Mesenchymal stem cell of adipose (primary cell): ENCODE results near the gene CLEC2B.

DNA sequence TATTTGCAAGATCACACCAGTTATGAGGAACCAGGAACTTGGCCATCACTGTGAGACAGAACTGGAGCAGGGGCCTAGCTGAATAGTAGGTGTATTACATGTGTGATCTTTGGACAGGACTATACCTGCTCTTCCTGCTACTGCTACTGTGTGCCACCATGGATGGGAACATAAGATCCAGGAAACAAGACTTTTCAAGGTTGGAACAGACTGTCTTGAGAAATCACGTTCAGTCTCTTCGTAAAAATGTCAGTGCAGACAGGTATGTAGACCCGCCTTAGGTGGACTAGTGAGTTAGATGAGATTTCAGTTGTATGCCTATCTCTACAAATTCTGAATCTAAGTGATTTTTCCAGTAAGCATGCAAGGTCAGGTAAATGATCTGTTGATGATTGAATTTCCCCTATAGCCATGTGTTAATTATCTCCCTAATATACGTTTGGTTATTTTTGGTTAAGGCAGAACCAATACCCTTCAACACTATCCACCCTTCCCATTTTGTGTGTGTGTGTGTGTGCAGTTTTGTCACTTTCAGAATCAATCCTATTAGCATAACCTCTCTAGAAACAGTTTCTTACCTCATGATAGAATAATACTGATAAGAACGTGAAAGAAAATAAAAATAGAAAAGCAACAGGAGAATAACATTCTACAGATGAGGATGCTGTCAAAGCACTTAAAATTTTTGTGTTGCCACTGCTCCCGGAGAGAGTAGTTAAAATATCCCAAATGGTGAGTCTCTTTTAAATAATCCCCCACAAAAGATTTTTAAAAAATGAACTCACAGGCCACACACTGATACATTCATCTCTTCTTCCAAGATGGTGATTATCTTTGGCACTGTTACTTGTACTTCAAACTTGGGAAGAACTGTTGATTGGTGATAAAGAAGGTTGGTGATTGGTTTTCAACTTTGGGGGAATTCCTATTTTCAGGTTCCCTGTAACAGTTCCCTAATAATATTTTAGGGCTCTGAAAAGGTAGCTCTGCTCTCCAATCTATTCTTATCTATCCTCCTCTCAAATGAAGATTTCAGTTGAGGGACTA lies 6.9 kb downstream of the A2M start:
- CAGE, long polyA plus RNA, result no peak

DNA sequence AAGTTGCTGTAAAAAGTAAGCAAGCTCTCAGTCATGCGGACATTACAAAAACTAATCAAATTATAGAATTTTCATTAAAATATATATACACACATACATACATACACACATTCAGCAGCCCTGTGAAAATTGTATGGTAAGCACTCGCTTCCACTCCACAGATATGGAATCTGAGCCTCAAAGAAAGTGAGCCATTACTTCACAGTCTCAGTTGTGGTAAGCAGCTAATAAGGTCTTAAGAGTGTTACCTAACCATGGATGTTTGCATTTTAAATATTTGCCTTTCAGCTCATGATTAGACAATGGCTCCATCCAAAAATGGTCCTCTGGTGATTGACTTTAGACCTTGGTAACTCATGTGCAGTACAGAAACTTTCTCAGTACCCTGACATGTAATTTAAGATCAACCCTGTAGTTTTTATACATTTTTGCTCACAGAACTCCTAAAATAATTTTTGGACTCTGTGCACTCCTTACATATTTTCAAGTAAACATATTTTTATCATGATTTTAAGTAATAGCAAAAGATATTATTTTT lies 1.8 kb downstream of the A2M start:
- CAGE, long polyA plus RNA, result no peak

DNA sequence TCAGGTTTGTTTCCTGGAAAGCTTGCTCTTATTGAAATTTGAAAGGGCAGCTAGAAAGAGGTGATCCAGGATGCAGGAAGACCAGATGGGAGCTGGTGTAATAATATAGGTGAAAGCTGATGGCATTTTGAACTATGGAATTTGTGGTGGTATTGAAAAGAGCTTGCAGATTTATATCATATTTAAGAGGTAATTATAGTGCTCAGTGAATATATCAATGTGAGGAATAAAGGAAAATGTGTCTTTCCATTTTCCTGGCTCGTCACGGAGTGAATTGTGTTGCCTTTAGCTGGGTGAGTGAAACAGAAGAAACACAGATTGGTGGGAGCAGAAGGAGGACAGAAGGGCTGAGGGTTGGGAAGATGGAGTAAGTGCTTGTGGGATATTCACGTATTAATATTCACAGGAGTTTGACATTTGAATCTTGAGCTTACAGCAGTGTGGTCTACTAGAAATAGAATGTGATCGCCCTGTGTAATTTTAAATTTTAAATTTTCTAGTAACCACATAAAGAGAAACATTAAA lies 1.6 kb upstream of the A2M start:
- CAGE, long polyA plus RNA, result no peak

- CAGE, long polyA plus RNA, result no peak
Observed at GRCh38 chr12:9220976-9221458, 12.8 kb upstream of the PZP start.

GRCh38 chr12:9435486-9436137 lies 172.1 kb downstream of the KLRB1 start:
- CAGE, long polyA plus RNA, result no peak

GRCh38 chr12:9651251-9652028 lies 18.1 kb upstream of the CLEC2D start:
- CAGE, long polyA plus RNA, result no peak

DNA sequence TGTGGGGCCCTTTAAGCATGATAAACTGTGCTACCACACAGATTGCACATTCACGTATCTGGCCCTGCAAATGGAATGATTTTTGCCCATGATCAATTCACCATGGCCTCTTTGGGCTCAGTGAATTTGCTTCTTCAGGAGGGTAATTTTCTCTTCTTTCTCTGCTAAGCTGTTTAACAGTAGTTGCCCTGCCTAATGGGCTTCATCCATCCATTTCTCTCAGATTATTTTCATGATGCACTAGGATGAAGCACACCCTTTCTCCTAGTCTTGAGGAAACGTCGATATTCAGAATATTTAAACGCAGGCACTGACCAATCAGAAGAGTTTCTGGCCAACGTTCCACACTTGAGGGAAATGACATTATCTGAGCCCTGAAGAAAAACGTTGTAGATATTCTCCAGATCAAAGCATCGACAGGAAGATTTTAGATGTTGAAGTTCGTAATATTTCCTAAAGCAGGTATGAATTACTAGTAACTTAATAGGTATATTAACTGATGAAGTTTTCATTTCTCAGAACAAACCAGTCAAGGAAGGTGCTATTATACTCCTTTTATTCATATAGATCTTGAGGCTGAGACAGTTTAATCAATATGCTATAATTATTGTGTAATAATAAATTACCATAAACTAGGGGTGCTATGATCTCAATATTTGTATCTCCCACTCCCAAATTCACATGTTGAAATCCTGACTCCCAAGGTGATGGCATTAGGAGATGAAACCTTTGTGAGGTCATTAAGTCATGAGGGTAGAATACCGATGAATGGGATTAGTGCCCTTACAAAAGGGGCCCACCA lies 5.1 kb upstream of the CLEC2D start:
- CAGE, long polyA plus RNA, result no peak

DNA sequence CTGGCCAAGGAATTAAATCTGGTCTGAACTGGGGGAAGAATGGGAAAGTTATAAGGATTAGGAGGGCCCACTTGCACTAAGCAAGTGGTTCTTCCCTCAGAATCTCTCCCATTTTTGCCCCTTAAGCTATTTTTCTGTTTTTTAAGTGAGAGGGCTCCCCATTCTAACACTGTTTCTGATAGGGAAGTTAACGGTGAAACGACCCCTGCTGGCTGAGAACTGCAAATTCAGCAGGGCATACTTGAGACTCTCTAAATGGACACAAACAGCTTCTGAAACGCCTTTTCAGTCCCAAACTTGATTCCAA lies 38.6 kb downstream of the CLEC2D start:
- CAGE, long polyA plus RNA, result no peak

- CAGE, long polyA plus RNA, result no peak
Observed at GRCh38 chr12:9721372-9722154, 39.1 kb downstream of the CD69 start.

- CAGE, long polyA plus RNA, result no peak
Observed at GRCh38 chr12:9736787-9737211, 23.9 kb downstream of the CD69 start.

DNA sequence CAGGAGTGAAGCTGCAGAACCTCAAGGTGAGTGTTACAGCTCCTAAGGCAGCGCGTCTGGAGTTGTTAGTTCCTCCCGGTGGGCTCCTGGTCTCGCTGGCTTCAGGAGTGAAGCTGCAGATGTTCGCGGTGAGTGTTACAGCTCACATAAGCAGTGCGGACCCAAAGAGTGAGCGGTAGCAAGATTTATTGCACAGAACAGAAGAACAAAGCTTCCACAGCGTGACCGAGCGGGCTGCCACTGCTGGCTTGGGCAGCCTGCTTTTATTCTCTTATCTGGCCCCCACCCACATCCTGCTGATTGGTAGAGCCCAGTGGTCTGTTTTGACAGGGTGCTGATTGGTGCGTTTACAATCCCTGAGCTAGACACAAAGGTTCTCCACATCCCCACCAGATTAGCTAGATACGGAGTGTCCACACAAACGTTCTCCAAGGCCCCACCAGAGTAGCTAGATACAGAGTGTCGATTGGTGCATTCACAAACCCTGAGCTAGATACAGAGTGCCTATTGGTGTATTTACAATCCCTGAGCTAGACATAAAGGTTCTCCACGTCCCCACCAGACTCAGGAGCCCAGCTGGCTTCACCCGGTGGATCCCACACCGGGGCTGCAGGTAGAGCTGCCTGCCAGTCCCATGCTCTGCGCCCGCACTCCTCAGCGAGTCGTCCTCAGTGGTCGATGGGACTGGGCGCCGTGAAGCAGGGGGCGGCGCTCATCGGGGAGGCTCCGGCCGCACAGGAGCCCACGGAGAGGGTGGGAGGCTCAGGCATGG lies 21.6 kb downstream of the CD69 start:
- CAGE, long polyA plus RNA, result no peak

DNA sequence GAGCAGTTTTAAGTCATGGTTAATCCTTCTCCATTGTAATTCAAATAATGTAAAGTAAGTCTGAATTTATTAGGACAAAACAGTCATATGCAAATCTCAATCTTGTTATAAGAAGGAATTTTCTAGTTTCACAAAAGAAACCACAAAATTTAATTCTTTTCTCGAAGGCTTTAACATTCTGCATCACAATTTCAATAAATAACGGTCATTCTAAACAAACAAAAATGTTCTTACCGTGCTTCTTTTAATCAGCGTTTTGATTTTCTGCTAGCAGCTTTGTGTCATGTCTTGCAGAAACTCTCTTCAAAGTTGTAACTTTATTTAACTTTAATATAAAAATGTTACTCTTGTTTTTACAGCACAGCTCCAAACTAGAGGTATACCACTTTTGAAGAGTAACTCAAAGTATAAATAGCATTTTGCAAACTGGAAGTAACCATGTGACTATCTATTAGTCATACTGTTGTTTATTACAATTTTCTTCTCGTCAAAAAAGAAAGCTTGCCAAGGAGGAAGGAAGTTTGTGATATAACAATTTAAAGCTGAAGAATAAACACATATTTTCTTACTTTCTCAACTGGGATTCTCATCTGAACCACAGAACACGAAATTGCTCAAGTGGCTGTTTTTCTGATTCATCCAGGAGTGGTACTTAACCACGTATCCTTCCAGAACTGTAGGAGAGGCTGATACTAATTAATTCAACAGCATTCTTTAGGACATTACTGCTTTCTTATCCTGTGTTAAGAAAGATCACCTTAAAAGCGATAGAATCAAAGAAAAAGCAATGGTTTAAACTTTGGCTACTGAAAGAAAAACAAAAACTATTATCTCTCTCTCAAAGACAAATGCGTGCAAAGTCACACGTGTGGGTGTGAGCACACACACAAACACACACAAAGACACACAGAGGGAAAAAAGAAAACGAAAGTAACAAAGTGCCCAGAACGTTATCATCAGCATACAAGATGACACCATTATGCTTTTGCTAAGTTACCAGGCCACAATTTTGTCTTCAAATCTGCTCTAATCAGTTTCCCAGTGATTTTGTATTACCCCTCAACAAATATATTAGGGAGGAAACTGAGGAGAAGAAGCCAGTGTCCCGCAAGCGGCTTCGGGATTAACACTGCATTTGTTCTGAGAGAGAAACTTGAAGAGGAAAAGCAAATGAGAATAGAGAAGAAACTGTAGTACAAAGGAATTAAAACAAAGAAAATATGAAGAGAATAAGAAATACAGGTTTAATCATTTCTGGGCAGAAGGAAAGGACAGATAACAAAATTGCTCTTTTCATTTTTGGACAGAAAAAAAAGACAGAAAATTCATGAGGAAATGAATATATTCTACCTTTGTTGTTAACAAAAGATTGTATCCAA lies at the start of gene CLEC2B:
CLEC2B (minus strand) TSS at position 384 of the 1,379 bp plus-strand sequence.
- CAGE, long polyA plus RNA, result no peak

DNA sequence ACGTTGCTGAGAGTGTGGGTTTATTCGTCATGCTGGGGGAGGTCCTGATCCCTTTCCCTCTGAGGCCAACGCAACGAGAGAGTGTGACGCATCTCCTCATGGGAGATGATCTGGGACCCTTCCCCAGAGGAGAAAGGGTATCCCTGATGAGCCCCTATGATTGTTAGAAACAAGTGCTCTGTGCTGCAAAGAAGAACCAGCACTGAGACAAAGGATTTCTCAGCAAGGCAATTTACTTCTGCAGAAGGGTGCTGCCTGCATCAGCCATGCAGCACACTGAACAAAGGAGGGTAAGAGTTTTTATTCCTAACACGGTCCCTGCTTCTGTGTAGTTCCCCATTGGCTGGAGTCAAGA lies 21.4 kb downstream of the CLEC2A start:
- CAGE, long polyA plus RNA, result no peak

DNA sequence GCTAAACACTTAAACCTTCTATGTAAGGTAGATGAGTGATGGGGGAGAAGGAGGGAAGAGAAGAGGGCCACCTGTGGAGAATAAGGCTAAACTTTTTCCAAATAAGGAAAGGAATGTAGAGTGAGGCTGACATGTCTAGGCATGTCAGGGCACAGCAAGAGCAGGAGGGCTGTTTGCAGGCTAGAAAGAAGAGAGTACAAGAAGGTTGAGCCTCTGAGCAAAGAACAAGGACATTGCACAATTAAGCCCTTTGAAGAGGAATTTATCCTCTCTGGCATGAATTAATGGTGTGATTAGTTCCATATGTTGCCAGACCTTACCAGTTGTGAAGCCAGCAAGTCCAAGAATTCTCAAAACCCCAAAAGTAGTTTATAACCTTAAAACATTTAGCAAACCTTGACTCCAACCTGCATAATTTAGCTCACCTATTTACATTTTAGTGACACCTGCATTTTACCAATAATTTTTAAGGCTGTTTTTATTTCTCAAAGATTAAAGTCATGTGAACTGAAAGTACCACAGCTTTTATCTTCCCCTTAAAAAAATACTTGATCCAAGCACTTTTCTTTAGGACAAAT lies 20.9 kb downstream of the CLEC2A start:
- CAGE, long polyA plus RNA, result no peak

DNA sequence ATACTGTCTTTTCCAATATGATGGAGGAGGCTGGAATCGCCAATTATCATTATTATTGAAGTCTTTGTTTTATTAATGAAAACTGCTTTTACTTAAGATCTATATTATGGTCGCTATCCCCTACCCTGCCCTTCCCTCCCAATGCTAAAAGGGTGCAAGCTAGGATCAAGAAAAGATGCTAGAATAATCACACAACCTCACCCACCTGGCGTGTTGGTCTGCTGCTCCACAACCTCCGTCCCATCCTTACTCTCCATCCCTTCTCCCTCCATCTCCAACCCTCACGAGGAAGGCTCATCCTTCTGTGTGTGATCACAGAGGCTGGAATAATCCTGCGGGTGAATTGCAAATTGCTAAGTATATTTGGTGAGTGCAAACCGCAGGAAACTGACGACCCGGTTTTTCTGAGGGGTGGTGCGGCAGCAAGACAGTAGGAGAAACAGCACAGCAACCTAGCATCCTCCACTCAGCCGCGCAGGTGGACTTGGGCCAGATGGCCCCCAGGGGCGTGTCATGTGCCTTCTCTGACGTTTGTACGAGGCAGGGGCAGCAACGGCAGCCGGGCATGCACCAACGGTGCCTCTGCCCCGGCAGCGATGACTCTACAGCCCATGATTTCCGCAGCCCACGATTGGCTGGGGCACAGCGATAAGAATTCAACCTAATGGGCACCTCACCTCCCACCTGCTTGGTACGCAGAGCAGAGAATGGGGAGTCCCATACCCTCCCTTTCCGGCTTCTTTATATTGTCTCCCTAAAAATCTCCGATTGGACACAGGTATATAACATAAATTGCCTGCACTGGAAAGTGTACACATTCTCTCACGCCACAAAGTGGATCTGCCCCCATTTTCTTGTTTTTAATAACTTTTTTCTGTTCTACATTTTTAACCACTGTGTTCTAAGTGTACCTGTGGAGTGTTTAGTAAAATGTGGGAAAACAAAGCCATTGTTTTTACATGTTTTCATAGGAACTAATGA lies 11.0 kb upstream of the CLEC2A start:
- CAGE, long polyA plus RNA, result no peak

GRCh38 chr12:10097335-10098148 lies 1.2 kb downstream of the CLEC1A start:
- CAGE, long polyA plus RNA, result no peak

GRCh38 chr12:10100765-10101252 lies 2.0 kb upstream of the CLEC1A start:
- CAGE, long polyA plus RNA, result no peak

DNA sequence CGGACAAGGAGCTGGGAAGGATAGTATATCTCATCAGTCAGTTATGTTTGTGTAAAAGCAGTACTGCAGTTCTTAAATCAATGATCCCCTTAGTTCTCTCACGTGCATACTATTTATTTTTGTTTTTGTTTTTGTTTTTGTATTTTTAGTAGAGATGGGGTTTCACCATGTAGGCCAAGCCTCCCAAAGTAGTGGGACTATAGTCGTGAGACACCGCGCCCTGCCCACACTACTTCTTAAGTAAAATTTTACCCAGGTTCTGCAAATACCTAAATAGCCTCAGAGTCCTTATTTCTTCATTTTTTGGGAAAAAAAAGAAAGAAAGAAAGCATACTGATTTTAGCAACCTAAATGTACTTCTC lies 11.0 kb downstream of the OLR1 start:
- CAGE, long polyA plus RNA, result no peak

- CAGE, long polyA plus RNA, result no peak
Observed at GRCh38 chr12:10215463-10215873, 2.8 kb downstream of the GABARAPL1 start.

GRCh38 chr12:10215932-10216697 lies 3.4 kb downstream of the GABARAPL1 start:
- CAGE, long polyA plus RNA, result no peak